Daoy (cell line): ENCODE data around the gene AFG1L.

DNA sequence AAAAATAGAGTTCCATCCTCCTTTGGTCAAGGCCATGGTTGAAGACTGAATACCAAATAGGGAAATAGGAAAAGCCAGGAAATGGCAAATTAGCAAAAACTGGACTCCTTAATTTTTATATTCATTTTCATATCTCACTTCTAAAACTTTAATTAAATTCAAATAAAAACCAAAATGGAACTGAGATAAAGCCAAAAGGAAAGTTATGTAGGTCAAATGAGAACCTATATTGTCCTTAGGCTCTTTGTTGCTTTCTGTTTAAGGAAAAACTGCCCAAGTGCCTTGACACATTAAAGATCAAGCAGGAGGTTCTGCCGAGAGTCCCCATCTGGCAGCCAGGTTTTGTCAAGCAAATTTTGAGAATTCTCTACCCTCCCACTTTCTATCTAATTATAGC, 79.6 kb downstream of the ATG5 start:
- RAMPAGE, long total RNA = no peak

DNA sequence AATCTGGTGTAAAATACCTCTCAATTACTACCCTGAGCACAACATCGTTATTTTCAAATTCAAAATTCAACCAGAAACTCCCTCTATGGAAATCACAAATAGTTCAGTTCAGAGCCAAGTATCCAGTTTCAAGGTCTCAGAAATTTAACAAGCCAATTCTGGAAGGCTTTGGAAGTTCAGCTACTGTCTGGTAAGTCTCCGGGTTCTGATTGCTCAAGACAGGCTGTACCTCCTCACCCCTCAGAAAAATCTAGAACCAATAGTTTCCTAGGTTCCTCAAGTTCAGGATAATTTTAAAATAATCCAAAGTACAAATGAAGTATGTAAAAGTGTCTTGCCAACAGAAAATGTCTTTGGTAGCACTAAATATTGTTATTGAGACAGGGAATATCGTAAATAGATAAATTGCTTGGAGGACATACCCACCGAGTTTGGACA, 809 bp downstream of the ATG5 start:
- RAMPAGE, long total RNA = no peak

GRCh38 chr6:106538035-106538855, 91.1 kb downstream of the RTN4IP1 start:
- RAMPAGE, long total RNA = no peak

DNA sequence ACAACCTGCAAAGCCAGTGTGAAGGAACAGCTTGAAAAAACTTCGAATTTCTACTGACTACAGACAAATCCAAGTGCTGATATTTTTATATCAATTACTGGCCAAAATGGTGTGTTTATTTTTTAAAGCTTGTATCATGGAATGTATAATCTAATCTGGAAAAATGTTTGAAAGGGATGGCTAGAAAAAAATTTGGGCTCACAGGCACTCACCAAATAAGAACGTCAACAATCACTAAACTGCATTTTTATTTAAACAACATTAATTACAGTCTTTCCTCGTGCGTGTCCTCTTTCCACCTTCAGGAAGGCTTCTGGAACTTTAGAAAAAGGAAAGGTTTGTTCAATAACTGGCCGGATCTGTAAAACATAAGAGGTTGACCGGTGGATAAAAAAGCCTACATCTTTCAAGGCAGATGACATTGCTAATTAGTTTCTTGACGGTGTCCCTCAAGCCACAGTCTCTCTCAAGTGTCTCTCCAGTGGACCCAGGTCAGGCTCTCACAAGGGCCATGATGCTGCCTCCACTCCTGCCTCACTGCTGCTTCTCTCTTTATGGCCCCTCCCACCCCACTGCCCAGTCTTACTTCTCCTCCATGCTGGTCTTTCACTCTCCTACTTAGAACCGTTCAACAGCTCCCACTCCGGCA, 57.4 kb downstream of the RTN4IP1 start:
- RAMPAGE, long total RNA = no peak

- RAMPAGE, long total RNA = no peak
These were observed 14.4 kb downstream of the RTN4IP1 start for GRCh38 chr6:106614919-106615327.

GRCh38 chr6:106648585-106649413, 19.4 kb downstream of the QRSL1 start:
- RAMPAGE, long total RNA = no peak

DNA sequence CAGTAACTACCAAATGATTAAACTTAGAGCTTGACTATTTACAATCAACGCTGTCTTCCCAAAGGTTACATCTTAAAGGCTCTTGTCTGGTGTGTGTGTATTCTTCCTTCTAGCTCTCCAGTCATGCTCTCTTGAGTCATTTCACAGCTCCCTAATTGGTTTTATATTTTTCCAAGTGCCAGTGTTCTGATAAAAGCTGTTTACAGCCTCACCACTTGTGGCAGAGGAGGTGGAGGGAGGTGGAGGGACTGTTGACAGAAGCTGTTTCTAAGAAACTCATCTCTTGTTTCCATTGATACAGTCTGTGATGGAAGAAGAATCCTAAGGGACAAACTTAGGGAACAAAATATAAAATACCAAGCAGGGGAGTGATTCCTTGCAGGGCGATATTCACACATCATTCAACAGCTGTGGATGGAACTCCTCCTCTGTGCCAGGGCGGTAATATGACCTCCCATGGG, 64.0 kb downstream of the QRSL1 start:
- RAMPAGE, long total RNA = no peak

GRCh38 chr6:106730633-106731880, 101.7 kb downstream of the QRSL1 start:
- RAMPAGE, long total RNA = no peak

DNA sequence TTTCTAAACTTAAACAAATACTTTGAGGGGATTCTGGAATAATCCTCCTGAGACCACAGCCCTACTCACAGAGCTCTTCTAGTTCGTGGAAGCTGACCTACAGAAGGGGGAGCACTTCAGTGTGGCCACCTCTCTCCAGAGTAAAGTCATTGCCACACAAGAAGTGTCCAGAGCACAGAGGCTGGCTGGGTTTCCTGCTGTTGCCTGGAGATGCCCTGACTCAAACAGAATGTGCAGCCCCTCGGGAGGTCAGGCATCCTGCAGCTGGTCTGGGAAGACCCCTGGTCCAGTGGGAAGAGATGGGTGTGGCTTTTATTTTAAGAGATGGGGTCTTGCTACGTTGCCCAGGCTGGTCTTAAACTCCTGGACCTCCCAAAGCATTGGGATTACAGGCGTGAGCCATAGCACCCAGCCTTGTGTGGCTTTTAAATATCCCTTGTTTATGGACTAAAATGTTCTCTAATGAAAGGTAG, 111.0 kb downstream of the QRSL1 start:
- RAMPAGE, long total RNA = no peak

GRCh38 chr6:106750579-106751108, 121.3 kb downstream of the QRSL1 start:
- RAMPAGE, long total RNA = no peak

- RAMPAGE, long total RNA = no peak
These were observed 115.9 kb downstream of the CD24 start for GRCh38 chr6:106858479-106859272.

DNA sequence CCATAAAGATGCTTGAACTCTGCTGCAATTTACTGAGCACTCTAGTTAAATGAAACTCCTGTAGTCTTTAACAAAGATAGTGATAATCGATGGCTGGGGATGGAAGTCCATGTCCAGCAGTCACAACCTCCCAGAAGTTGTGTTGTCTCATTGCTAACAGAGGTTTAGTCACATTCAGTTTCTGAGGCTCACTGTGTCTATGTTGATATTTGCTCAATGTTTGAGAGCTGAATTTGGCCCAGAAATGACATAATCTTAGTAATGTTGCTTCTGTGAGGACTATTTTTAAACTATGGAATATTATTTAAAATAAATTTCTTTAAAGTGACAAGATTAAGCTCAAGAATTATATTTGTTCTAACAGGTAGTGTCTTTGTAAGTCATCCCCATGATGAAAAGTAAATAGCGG, 50.7 kb downstream of the SOBP start:
- RAMPAGE, long total RNA = no peak

DNA sequence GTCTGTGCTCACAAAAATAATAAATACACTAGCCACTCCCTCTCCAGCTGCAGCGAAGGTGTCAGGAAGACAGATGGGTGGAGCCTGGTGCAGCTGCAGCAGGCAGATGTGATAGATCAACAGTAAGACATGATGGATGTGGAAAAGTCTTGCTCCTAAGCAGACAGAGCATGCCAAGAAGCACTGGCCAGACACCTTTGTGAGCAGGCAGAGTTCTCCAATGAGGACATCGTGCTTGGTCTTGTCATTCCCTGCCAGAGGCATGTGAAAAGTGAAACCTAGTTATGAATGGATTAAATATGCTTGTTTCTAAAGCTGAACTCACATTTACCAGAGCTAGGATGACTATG, 111.4 kb downstream of the SCML4 start:
- RAMPAGE, long total RNA = no peak

- RAMPAGE, long total RNA = no peak
These were observed 2.5 kb downstream of the SCML4 start for GRCh38 chr6:107821488-107822172.

- RAMPAGE, long total RNA = no peak
These were observed 64.5 kb downstream of the SEC63 start for GRCh38 chr6:107893274-107894147.

DNA sequence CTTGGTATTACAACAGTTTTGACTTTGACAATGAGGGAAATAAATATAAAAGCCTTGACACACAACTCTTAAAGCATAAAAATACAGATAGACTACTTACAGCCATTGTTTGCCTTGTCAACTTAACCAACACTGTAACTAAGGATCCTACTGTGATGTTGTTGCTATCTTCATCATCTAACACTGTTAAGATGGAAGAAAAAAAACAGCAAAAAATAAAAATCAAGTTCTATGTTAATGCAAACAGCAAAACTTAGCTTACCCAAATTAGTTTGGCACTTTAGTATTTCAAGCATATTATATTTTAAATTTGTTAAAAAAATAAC, 60.5 kb downstream of the SEC63 start:
- RAMPAGE, long total RNA = no peak

DNA sequence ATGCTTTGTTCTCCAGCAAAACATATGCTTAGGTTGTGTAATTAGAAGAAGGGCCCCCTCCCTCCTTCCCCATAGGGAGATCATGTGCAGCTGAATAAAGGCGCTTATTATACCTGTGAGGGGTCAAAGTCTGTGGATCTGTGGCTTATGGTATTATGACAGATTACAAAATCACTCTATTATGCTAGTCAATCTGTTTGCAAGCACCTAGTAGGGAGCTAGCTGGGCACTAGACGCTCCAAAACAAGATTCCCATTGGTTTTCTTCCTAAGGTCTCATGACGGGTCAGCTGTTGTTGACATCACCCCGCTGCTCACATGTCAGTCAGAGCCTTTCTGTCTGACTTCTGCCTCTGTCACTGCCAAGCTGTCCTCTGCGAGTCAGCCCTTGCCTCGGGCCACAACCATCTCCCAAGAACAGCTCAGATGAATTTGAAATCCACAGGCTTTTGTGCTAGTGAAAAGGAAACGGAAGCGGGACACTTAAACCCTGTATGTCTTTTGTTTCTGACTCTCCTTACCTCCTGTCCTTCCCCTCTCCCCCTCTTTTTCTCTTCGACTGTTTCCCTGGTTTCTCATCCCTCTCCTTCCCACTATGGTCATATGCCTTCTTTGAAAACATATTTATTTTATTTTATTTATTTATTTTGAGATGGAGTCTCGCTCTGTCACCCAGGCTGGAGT, 44.9 kb upstream of the SEC63 start:
- RAMPAGE, long total RNA = no peak

DNA sequence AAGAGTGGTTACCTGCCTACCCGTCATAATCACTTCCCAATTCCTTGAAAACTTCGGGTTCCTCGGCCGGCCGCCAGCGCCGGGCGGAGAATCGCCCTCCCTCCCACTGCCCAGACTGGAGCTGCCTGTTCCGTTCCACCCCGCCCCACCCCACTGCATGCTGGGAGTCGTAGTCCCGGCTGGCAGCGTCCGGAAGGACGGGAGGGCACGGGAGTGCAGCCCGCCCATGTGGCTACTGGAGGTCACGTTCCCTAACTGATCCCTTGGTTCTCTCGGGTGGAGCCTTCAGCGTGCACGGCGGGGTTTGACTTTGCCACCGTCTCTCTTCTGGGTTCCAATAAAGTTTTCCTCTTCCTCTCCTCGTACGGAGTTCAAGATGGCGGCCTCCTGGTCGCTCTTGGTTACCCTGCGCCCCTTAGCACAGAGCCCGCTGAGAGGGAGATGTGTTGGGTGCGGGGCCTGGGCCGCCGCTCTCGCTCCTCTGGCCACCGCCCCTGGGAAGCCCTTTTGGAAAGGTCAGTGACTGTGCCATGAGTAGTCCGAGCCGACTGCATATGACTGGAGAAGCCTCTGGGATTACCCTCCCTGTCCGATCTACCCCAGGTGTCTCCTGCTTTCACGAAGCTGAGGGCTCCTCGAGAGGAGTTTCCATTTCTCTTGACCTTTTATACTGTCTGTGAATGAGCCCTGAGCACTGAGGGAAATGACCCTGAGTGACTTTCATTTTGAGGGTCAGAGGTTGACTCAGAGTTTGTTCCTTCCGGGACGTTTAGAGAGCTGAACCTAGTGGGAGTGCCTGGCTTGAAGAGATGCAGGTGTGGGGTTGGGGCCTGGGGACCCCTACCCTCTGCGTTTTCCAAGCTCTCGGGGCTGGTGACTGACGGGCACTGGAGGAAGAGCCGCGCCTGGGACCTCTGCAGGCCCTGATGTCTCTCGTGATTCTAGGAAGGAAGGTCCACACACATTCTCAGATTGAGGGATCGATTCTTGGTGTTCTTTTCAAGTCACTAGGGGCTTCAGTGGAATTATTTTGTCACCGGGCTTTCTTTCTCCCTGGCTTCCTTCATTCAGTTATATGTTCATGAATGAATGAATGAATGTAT, at the start of gene AFG1L:
TSS of gene AFG1L (plus strand) at position 351 of the 1,103 bp plus-strand sequence.
- RAMPAGE, long total RNA = no peak

DNA sequence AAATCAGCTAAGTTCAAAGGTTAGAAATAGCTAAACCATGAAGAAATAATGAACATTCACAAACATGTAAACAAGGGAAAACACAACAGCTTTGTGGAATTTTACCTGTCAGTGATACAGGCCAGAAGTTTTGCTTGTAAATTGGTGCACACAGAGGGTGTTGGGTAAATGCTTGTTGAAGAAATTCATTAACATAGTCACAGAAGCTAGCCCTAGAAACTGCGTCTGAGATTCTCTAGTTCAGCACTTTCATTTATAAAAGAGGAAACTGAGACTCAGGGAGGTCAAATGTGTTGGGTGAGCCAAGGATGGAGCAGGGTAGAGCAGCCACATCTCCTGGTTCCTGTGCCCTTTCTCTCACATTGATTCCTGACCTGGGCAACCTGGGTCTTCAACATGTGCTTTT, 14.4 kb upstream of the FOXO3 start:
- RAMPAGE, long total RNA = no peak

GRCh38 chr6:108558579-108558792, 2.2 kb upstream of the FOXO3 start:
- RAMPAGE, long total RNA = no peak